Spleen (tissue), 7 donors: ENCODE measurements around a stretch of chr13.

- PRO-cap, 4 experiments: no peak in any of the 4 experiments
- RAMPAGE, long total RNA, 4 experiments: no peak in any of the 4 experiments
These were observed 49.1 kb downstream of the SUCLA2 start for GRCh38 chr13:47951898-47952527.

DNA sequence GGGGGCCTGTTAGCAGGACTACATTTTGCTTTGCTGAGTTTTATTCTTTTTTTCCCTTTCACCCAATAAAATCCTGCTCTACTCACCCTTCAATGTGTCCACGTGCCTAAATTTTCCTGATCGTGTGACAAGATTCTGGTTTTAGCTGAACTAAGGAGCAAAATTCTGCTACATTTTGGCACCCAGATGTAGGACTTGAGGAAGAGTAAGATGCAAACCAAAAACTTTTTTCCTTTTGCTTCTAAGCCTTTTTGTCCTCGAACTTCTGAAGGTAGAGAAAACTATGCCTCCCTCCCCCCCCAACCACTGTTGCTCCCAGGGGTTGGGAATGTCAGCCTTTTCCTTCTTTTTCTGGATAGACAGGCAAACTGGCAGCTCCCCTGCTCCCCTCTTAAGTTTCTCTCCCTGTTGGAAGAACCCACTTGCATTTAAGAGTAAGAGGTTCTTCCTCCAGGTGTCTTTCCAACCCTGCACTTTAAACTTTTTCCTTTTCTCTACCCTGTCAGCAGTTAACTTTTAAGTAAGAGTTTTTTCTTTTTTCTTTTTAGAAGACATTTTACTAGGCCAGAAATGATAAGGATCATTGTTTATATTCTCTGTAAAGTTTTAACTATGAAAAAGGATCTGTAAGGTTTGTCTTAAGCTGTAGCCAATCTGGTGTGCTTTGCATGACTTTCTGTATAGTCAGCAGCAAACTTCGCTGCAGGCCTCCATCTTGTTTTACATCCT is 27.8 kb downstream of the MED4 start:
- PRO-cap, 4 experiments: no peak in any of the 4 experiments
- RAMPAGE, long total RNA, 4 experiments: no peak in any of the 4 experiments

- PRO-cap, 4 experiments: no peak in any of the 4 experiments
- RAMPAGE, long total RNA, 4 experiments: no peak in any of the 4 experiments
These were observed 26.9 kb upstream of the MED4 start for GRCh38 chr13:48121788-48122124.

DNA sequence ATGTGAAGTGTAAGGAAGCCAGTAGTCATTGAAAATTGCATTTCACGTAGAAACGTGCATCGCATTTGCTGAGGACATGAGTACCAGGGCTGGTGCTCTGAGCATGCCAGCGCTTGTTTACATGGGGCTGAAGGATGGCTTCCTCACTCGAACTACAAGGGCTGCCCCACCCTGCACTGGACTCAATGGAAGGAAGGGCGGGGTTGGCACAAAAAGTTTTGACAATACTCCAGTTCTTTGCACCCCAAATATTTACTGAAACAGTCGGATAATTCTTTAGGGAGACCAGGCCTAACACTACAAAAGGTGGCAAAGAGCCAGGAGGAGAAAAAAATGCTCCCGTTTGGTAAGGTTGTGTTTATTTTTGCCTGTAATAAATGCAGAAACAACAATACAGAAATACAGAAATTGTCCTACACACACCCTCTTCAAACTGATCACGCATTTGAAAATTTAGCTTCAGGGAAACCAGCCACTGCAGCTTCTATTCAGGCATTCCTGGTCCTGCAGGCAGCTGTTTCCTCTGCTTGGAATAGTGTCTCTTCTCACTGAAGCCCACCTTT is 29.0 kb upstream of the MED4 start:
- PRO-cap, 4 experiments: no peak in any of the 4 experiments
- RAMPAGE, long total RNA, 4 experiments: no peak in any of the 4 experiments

DNA sequence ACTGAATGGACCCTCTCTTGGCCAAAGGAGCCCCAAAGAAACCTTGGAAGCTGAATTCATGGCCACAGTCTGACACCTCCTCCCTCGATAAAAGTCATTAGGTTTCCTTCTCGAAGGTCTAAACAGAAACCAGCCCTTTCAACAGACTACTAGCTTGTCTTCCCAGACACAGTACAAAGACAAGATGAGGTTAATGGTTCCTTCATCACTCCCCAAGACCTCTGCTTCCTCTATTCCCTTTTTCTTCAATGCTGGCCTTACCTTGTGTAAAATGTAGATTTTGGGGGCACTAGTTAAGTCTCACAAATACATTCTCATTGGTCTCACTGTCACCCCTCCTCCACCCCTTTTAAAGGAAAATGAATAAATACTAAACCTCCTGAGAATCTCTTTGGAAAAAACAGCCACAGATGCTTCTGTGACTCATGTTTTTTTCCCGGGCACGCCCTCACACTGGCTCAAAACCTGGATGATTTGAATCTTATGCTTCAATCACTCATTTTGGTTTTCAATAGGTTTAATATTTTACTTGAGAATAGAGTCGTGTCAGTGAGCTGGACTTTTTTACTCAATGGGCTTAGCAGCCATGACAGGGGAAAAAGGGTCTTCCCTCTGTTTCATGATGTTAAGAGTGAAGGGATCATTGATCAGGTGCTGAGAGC is 65.9 kb upstream of the MED4 start:
- PRO-cap, 4 experiments: no peak in any of the 4 experiments
- RAMPAGE, long total RNA, 4 experiments: no peak in any of the 4 experiments

- PRO-cap, 4 experiments: no peak in any of the 4 experiments
- RAMPAGE, long total RNA, 4 experiments: start-site peak on the plus strand in 2 of 4 experiments, at chr13:48256263-48256383 at its widest, 27 to 63 reads per replicate
These were observed 23.2 kb downstream of the ITM2B start for GRCh38 chr13:48256052-48256697.

DNA sequence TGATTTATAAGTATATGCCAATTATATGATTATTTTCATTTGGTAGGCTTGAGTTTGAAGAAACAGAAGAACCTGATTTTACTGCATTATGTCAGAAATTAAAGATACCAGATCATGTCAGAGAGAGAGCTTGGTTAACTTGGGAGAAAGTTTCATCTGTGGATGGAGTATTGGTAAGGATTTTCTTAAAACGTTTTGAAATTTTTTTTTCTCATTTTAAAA is 3.6 kb downstream of the RB1 start:
- PRO-cap, 4 experiments: no peak in any of the 4 experiments
- RAMPAGE, long total RNA, 4 experiments: no peak in any of the 4 experiments

DNA sequence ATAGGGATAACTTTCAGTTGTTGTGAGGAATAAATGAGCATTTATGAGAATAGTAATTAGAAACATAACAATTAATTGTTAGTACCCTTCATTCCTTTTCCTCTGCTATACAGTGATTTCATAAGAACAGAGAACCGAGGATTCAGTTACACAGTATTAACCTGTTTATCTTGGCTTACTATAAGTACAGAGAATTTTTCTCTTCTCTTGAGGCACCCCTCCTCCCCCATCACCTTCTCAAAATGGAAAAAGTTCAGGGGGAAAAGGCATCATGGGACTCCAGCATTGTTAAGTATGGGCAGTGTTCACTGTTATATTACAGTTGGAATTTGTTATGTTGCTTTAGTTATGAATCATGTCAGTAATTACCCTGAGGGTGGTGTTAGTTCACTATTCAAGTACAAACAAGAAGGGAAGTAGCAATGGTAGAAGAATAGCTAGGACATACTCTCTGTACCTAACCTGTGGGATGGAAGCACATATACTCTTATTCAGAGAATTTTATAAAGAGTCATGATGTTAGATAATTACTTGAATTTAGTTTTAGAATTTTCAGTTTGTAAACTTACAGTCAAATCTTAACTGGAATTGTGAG is 12.1 kb downstream of the LPAR6 start:
- PRO-cap, 4 experiments: no peak in any of the 4 experiments
- RAMPAGE, long total RNA, 4 experiments: no peak in any of the 4 experiments

- PRO-cap, 4 experiments: no peak in any of the 4 experiments
- RAMPAGE, long total RNA, 4 experiments: no peak in any of the 4 experiments
These were observed 33.7 kb upstream of the LPAR6 start for GRCh38 chr13:48446505-48447028.

DNA sequence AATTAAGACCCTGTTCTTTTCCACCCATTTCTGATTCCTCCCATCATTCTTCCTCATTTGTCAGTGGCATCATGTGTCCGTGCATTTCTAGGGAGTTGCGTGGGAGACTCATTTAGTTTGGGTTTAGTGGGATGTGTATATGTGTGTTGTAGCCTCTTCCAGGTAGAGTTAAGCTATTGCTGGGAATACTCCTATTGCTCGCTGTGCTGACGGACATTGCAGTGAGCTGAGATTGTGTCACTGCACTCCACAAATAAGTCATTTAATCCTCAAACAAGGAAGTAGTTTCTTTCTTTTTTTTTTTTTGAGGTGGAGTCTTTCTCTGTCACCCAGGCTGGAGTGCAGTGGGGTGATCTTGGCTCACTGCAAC is 42.2 kb upstream of the RCBTB2 start:
- PRO-cap, 4 experiments: no peak in any of the 4 experiments
- RAMPAGE, long total RNA, 4 experiments: no peak in any of the 4 experiments

DNA sequence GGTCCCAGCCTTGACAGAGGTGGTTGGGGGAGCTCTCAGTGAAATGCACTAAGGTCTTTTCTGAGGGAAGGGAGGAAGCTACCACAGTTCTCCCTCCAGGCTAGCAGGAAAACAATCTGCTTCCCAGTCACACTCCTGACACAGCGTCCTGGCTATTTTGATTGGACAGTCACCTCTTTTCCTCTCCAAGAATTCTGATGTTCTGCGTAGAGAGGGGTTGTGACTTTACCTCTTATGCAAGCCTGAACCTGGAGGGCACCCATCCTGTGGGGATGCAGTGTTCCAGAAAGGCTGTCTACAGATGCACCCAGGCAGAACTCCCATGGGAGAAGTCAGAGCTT is 128.8 kb downstream of the CYSLTR2 start:
- PRO-cap, 4 experiments: no peak in any of the 4 experiments
- RAMPAGE, long total RNA, 4 experiments: no peak in any of the 4 experiments

DNA sequence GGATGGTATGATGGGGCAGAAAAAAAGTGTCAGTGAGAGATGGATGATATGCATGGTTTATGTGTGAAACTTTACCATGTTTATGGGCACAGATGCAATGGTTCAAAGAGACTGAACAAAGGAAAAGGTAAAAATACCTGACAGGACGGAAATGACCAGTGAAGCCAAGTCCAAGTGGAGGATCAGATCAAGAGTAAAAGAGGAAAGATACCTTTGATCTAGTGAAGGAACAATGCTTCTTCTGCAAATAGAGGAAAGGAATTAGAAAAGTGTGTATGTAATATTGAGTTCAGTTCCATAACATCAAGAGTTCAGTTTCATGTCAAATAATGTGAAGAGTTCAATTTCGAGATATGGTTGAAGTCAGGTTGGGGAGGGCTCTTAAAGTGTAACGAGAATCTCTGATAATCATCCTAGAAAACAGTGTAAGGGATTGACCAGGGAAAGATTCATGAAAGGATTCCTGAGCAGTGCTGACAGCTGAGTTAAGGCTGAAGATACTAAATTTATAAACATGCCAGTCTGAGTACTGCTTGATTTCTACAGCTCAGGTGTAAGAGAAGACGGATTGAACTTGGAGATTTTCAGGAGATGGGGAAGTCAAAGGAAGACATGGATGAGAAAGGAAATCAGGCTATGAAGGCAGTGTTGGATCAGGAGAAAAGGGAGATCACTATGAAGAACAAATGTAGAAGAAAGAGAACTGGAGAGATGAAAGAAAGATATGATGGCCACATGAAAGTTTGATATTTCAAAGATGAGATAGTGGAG is 112.6 kb upstream of the MLNR start:
- PRO-cap, 4 experiments: no peak in any of the 4 experiments
- RAMPAGE, long total RNA, 4 experiments: no peak in any of the 4 experiments

DNA sequence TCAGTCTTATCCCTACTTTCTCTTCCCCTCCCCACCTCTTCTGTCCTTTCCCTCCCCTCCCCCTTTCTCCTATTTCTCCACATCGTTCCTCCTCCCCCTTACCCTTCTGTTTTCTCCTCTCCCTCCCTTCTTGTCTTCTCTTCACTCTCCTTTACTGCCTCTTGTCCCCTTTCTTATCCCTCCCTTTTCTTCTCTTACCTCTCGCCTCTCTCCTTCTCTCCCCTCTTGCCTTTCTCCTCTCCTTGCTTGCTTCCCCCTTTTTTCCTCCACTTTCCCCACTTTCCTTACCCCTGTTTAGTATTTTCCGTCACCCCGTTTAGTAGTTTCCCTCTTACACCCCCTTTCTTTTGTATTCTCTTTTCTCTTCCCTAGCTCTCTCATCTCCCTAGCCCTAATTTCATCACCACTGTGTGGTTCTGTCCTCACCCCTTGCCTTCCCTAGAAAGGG is 107.1 kb upstream of the MLNR start:
- PRO-cap, 4 experiments: no peak in any of the 4 experiments
- RAMPAGE, long total RNA, 4 experiments: no peak in any of the 4 experiments

DNA sequence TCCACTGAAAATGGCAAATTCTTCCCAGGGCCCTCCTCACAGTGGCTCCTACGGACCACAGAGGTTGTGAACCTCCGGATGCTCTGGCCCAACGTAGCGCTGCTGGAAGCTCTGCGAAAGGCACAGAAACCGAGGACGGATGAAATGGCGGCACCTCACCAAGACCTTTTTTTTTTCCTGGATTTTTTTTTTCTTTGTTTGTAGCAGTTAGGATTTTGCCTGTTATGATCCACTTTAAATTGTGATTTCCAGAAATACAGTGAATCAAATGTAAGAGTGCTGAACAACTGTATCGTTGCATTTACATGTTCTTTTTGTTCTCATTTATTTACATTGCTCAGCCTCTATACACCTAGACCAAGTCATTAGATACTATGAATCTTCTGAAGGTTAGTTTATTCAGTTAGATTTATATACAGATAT is 32.6 kb upstream of the MLNR start:
- PRO-cap, 4 experiments: peak in 4 of 4 experiments; most common minus-strand start position 175 of the sequence (in 4)
- RAMPAGE, long total RNA, 4 experiments: no peak in any of the 4 experiments

DNA sequence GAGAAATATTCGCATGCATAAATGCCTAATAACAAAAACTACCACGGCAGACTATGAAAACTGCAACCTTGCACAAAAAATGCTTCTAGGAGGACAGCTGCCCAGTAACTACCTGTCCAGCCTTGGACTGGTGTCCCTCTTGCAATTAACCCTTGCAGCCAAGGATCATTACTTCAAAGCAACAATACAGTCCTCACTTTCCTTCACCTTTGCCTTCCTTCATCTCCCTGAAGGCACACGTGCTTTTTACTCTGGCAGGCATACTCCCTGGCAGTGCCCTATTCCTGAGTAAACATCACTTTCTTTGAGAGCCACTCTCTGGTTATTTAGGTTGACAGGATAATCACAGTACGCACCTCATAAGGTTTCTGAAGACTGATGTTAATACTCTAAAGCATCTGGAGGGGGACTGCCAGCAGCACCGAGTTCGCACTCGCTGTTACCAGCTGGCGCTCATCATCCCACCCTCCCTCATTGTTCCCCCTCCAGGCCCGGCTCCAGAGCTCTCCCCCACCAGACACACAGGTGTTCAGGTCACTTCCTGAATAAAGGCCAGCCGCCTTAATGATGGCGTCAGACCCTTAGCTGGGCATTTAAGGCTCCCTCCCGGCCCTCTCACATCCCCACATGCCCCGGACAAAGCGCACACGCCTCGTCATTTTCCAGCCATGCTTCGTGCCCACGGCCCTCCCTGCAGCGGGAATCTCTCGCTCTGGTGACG is 57.3 kb downstream of the CDADC1 start:
- PRO-cap, 4 experiments: no peak in any of the 4 experiments
- RAMPAGE, long total RNA, 4 experiments: no peak in any of the 4 experiments

DNA sequence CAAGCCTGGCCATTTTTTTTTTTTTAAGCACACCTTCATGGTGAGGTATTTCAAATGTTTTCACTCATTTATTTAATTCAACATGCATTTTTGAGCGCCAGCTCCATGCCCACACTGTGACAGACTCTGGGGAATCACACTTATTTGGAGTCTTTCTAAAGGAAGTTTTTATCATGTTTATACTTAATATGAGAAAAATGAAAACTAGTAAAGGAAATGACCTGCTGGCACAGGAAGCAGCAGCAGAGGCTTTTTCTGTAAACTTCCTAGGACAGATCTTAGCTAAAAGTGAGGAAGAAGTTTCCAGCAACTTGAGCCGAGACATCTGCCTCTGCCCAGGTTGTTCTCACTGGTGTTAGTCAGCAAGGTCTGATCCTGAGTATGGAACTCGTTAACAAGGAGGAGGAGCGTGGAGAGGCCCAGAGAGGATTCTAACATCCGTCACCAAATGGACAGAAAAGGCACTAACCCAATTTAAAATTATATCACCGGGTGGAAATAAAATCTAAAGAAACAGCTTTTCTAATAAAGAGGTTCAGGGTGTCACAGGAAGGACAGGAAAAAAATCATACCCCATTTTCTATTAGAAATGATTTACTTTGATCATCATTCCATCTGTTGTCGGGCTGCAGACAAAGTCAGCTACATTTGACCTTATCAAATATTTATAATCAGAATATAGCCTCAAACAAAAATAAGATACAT is 43.6 kb downstream of the PHF11 start:
- PRO-cap, 4 experiments: peak in 1 of 4 experiments; most common plus-strand start position 309 of the sequence (in 1)
- RAMPAGE, long total RNA, 4 experiments: no peak in any of the 4 experiments

DNA sequence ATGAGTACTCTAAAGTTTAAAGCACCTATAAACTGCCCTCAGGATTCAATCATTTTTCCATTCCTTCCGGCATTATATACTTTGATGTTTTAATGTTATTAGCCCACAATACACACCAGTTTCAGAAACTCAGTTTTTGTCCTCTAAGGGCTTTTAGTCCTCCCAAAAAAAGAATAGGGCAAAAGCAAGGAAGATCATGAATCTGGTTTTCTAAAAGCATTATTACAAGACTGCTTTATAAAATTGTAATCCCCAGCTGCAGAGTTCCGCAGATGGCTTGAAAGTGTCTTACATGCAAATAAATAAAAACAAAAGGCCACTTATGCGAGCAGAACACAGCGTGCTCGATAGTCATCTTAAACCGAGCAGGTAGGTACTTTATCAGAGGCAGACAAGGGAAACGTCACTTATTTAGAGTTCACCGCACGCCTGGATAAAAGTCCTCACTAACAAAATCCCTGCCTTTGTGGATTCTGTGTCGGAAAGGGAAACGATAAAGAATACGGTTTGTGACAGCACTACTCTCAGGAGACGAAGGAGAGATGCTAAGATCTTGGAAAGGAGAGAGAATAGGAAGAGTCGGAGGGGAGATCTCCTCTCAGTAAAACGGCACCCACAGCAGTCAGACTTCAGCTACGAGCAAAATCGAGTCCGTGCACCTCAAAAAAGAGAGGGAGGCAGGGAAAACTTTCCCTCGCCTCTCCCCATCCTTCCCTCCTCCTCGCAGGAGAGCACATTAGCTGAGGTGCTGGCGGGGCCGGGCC is 677 bp downstream of the RCBTB1 start:
- PRO-cap, 4 experiments: peak in 1 of 4 experiments; most common plus-strand start position 384 of the sequence (in 1)
- RAMPAGE, long total RNA, 4 experiments: no peak in any of the 4 experiments

DNA sequence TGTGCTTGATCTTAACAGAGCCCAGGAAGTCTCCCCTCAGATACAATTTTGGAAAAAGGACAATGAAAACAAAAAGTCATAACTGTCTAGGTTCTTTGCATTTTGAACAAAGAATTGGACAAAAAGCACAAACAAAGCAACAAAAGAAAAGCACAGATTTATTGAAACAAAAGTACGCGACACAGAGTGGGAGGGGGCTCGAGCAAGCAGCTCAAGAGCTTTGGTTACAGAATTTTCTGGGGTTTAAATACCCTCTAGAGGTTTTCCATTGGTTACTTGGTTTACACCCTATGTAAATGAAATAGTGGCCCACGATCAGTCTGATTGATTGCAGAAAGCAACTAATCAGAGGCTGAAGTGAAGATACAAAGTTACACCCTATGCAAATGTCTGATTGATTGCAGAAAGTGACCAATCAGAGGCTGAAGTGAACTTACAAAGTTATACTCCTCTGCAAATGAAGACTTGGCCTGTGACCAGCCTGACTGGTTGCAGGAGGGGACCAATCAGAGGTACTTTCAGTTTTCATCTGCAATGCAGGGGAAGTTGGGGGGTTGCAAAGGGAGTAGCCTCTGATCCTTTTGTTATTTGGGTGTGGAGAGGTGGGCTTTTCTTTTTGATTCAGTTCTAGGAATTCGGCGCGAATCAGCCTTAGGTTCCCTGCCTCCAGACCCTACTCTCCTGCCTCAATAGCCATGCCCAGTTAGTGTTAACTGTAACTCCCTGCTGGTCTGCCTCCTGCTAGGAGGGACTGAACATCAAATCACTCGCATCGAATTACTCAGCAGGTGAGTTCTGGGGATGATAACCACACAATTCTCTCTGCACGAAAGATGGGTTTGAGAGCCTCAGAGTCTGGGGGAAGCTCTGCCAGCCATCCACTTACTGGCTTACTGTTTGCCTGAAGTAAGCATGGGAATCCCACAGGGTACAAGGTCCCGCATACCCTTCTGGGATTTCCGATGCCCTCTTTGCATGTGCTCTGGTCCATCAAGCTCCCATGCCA is 7.3 kb downstream of the ARL11 start:
- PRO-cap, 4 experiments: peak in 3 of 4 experiments; most common plus-strand start position 539 of the sequence (in 3); most common minus-strand start position 220 of the sequence (in 2)
- RAMPAGE, long total RNA, 4 experiments: no peak in any of the 4 experiments

- PRO-cap, 4 experiments: no peak in any of the 4 experiments
- RAMPAGE, long total RNA, 4 experiments: no peak in any of the 4 experiments
These were observed 1.1 kb downstream of the EBPL start for GRCh38 chr13:49690048-49690742.

- PRO-cap, 4 experiments: no peak in any of the 4 experiments
- RAMPAGE, long total RNA, 4 experiments: no peak in any of the 4 experiments
These were observed 55.4 kb upstream of the KPNA3 start for GRCh38 chr13:49847835-49848404.